ENCODE data around the gene HSBP1.

DNA sequence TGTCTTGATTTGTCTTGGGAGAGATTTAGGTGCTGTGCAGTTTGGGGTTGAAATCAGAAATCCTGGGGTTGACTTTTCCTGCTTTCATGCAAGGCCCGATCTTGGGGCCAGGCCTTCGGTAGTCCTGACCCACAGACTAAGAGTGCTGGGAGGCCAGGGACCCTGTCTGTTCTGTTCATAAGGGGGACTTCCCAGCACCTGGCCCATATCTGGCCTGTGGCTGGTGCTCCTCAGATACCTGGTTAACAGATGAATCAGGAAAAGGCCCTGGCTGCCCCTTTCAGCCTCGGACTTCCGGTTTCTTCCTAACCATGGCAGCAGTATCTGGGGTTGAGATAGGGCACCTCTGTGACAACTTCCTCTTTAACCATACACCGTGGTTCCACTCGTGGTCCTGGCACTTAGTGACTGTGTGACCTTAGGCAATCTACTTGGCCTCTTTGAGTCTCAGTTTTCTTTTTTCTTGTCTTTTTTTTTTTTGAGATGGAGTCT, 18.3 kb downstream of the PLCG2 start:
- PRO-cap, 2 experiments = no peak in any of the 2 experiments

- PRO-cap, 2 experiments = no peak in any of the 2 experiments
These were observed 29.8 kb downstream of the PLCG2 start for GRCh38 chr16:81808779-81809499.

GRCh38 chr16:81862099-81862470, 83.0 kb downstream of the PLCG2 start:
- PRO-cap, 2 experiments = no peak in any of the 2 experiments

GRCh38 chr16:82138699-82139083, 31.3 kb downstream of the MPHOSPH6 start:
- PRO-cap, 2 experiments = no peak in any of the 2 experiments

DNA sequence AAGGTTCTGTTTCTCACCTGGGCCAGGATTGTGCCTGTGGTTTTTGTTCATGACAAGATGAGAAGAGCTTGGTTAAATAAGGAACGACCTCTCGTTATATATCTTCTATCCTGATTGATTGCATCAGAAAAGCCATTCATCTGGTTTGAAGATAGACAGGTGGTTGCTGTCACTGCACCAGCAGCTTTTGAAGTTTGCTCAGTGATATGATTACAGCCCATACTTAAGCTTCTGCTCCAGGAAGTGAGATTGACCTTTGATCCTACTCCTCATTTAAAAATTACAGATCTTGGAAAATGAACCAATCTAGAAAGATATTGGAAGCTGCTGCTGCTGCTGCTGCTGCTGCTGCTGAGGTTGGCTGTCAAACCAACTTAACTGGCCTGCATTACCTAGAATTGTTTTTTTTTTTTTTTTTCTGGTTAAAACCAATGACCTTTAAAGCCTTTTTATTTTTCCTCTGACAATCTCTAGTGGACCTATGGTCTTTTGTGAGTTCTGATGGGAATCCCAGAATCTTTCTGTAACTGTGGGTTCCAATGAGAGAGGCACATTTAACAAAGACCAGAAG, 25.6 kb downstream of the CDH13 start:
- PRO-cap, 2 experiments = no peak in any of the 2 experiments

DNA sequence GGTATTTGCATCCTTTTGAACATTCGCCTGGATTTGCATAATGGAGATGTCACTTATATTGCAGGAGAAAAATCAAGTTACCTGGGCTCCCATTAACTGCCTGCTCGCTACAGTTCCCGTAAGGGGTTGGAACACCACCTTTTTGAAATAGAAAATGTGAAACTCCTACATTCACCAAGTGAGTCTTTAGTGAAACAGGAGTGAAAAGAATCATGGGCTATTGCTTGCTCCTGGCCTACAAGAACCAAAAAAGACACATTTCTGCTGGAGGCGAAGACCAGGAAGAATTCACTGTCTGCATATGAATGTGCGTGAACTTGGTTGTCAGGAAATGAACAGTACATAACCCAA, 518.9 kb upstream of the HSBP1 start:
- PRO-cap, 2 experiments = no peak in any of the 2 experiments

- PRO-cap, 2 experiments = no peak in any of the 2 experiments
These were observed 226.1 kb upstream of the HSBP1 start for GRCh38 chr16:83581787-83581986.

- PRO-cap, 2 experiments = no peak in any of the 2 experiments
These were observed 7.8 kb upstream of the HSBP1 start for GRCh38 chr16:83800005-83800305.

DNA sequence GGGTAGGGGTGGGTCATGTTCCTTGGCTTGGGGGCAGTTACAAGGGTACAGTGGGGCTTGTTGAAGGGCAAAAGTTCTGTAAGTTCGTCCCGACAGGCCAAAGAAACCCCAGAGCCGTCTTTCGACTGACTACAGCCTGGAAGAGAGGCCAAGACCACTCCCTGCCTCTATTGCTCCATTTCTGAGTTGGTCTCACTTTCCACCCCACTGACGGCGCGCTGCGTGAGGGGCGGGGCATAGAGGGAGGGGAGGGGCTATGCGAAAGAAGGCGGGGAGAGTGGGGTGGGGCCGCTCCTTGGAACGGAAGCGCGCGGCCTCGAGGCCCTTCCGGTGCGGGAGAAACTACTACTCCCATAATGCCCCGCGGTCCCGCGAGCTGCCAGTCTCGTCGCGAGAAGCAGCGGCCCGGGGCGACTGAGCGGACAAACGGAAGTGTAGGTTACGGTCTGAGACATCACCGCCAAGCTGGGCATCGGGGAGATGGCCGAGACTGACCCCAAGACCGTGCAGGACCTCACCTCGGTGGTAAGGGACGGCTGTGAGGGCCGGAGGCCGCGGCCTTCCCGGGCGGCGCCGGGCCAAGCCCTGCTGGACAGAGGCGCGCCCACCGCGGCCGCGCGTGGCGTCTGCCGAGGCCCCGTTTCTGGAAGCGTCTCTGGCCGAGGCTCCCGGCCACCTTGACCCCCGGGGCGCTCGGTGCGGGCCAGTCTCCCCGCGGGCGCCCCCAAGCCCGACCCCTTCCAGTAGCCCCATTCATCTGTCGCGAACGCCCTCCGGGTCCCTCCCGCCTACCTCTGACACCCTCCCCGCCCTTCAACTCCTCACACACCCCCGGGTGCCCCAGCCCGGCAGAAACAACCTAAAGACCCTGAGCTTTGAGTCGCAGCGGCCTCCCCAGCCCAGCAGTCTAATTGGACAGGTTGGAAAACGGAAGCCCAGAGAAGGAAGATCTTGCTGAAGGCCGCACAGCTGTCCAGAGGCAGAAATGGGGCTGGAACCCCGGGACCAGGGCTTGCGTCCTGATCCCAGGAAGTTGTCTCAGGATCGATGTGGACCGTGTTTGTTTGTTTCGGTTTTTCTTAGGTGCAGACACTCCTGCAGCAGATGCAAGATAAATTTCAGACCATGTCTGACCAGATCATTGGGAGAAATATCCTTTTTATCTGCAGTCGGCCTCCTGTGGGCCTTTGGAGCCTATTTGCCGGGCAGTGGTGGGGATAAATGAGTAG, at the start of gene HSBP1:
TSS of gene HSBP1 (plus strand) at position 382 of the 1,229 bp plus-strand sequence.
- PRO-cap, 2 experiments = peak in 2 of 2 experiments; most common plus-strand start position 425 of the sequence (in 2); most common minus-strand start position 209 of the sequence (in 1)

GRCh38 chr16:83899259-83900323, 676 bp downstream of the MLYCD start:
- PRO-cap, 2 experiments = peak in 1 of 2 experiments; most common plus-strand start chr16:83899835 (in 1); most common minus-strand start chr16:83899709 (in 1)

GRCh38 chr16:83933466-83934167, 19.4 kb upstream of the OSGIN1 start:
- PRO-cap, 2 experiments = no peak in any of the 2 experiments

- PRO-cap, 2 experiments = peak in 1 of 2 experiments; most common minus-strand start chr16:83954623 (in 1)
These were observed 1.6 kb downstream of the OSGIN1 start for GRCh38 chr16:83954513-83955092.

GRCh38 chr16:84062634-84063355, 20.2 kb upstream of the SLC38A8 start:
- PRO-cap, 2 experiments = no peak in any of the 2 experiments

DNA sequence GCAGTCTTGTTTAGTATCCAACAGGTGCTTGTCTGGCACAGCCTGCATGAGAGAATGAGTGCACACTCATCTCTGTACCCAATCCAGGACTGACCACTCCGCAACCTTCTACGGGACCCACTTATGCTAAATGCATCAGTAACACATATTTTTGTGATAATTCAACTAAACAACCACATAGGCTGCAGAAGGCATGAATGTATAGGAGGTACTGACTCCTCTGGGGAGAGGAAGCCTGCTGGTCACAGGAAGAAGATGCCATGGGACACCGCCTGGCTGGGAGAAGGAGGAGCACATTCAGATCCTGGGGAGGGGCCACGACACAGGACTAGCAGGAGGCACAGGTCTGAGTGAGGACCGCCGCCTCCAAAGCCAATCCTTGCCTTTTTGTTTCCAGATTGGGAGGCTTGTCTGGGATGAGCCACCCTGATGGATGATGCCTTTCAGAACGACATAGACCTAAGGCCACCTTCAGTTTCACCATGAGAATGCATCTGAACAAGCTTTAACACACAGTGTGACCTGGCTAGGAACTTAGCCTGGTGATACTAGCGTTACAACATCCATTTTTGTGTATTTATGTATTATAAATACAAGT, 34.6 kb downstream of the MBTPS1 start:
- PRO-cap, 2 experiments = no peak in any of the 2 experiments

GRCh38 chr16:84143795-84144989, 785 bp downstream of the HSDL1 start:
- PRO-cap, 2 experiments = no peak in any of the 2 experiments

- PRO-cap, 2 experiments = peak in 2 of 2 experiments; most common plus-strand start chr16:84180846 (in 1); most common minus-strand start chr16:84180648 (in 2)
These were observed 6.4 kb downstream of the TAF1C start for GRCh38 chr16:84180206-84181143.

- PRO-cap, 2 experiments = no peak in any of the 2 experiments
These were observed 31.1 kb upstream of the MEAK7 start for GRCh38 chr16:84535196-84536235.

- PRO-cap, 2 experiments = no peak in any of the 2 experiments
These were observed 54.7 kb upstream of the MEAK7 start for GRCh38 chr16:84559148-84559510.

GRCh38 chr16:84585703-84586639, 31.9 kb downstream of the COTL1 start:
- PRO-cap, 2 experiments = no peak in any of the 2 experiments

DNA sequence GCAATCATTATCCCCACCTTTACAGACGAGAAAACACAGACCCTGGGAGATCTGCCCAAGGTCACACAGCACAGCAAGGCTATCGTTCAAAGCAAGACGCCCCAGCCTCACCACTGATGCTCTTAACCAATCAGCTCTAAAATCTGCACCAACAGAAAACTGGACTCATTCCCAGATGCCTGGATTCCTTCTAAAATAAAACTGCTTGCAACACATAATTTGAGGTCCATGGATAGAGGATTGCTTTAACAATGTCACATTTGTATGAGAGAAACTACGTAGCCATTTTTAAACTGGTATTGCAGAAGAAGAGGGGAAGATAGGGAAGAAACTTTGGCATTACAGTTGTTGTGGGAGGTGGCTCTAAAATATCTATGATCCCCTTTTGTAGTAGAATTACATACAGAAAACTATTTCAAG, 6.8 kb downstream of the COTL1 start:
- PRO-cap, 2 experiments = no peak in any of the 2 experiments

Measured in right ventricle myocardium (tissue), 1 donor.